HT-29 (cell line): ENCODE results near the gene NUDT3.

DNA sequence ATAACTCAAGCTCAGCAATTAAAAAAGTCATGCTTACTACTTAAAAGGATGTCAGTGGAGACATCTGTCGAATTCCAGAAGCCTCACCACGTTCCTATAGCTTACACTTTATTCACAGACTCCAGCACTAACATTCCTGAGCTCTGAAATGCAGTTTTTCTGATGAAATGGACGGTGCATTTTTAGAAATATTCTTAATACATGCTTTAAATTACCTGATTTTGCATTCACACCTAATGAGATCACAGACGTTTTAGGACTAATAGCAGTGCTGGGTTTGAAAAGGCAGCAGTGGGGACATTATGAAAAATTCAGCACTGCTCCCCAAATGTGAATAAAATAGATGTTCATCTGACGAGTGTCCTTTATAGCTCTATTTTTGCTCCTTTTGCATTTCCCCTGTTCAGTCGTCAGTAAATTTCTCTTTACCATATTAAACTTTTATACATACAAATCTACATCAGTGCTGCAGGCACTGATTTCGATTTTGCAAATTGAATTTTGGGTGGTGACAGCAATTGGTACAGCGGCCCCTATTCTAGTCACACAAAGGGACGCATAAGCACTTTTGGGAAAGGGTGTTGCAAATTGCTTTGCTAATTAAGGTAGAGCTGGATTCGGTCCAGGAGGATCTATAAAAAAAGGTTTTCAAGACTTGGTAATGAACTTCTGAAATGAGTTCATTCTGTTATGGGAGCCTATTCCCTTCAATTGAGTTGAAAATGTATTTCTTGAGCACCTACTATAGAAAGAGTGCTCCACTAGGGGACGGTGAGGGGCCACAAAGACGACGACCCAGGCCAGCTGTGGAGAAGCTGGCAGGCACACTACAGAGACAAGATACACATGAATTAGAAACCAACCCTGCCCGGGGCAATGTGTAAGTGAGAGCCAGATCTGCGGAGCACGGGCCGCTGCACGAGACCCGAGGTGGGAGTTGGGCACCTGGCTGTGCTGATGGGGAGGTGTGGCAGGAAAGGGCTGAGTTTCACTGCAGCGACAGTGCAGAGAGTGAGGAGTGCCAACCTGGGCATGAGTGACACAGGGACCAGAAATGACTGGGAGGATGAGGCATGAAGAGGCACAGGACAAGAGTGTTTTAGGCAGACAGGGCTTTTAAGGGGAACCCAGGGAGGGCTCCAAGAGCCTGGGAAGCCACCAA lies 5.5 kb downstream of the UQCC2 start:
- RAMPAGE, long total RNA, result no peak

DNA sequence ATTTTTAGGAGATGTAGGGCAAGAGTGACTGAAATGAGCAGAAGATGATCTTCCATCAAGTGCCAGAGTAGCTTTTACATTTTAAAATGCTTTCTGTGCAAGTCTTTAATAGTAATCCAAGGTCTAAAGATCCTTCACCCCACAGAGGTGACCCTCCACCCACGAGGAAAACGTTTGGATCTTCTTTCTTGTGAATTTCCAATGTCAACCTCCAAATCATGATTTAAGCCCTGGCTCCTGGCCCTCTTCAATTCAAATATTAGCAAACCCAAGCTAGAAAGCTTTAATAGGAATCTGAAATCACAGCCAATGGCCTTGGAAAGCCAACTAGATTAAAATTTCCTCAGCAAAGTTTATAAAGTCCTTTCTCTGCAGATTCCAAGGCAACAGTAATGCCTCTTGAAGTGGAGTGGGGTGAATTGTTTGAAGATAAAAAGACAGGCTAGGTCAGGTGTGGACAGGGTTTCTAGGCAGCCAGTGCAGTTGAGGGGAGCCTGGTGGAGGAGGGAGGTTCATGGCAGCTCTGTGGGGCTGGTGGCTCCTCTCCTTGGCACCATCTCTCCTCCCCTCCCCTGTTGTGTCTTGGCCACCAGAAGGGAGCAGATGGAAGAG lies 11.9 kb upstream of the UQCC2 start:
- RAMPAGE, long total RNA, result no peak

DNA sequence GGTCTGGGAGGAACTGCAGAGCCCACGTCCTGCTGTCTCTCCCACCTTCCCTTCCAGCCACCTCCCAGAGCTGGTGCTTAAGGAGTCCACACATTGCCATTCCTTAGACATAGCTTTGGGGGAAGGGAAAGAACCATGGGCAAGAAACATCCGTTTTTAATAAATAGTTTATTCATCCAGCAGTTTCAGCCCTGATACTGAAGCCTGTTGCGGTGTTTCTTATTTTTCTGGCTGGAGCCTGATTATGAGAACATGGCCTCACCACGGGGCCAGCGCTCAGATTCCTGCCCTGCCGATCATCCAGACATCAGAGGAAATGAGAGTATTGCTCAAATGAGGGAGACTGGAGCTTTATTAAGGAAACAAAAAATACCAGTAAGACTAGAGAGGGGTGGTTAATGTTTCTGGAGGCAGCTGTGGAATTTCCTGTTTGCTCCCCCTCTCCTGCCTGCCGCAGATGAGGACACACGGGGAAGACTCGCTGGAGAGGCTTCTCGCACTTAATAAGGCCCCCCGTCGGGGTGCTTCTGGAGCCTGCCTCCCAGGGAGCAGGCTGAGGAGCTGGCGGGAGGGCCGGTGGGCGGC lies 17.8 kb downstream of the LEMD2 start:
- RAMPAGE, long total RNA, result no peak

DNA sequence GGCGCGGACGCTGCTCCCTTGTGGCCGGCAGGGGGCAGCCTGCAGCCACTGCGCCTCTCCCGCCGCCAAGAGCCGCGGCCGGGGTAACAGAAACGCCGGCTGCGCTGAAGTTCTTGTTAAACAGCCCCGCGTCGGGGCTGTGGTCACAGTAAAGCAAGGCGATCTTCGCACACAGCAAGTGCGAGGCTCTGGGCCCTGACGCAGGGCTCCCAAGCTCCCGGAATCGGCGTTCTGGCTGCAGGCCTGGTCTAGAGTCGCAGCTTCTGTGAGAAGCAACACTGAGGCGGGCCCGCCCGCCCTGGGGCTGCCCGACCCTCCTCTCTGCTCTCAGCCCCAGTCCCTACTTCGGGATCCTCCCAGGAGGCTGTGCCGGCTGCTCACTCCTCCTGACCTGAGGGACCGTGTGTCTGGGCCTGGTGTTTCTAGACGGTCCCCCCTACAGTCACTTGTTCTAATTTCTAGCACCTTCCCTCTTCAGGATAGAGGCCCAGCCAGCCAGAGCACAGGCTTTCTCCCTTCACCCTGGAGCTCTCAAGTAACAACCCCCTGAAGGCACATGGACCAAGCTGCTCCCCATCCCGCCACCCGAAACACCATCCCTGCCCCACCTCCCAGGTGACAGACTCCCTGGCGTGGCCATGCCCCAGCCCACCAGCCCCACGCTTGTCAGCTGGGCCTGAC lies 17.1 kb downstream of the LEMD2 start:
- RAMPAGE, long total RNA, result no peak

DNA sequence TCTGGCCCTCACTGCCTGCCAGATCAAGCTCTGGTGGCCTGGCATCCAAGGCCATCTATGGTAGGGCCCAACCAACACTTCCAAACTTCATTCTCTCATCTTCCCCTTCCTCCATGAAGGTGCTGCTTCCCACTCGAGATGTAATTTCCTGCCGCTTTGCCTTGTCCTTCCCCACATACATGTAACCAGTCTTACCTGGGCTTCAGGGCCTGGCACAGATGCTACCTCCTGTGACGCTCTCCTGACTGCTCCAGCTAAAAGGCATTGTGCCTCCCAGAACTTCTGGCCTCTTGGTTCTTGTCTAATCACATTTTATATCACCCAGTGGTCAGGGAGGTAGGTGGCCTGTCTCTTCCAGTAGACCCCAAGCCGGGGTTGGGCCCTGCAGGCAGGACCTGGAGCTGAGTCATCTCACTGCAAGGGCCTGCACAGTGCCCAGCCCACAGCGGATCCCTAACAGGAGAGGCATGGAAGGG lies 6.5 kb downstream of the LEMD2 start:
- RAMPAGE, long total RNA, result no peak

DNA sequence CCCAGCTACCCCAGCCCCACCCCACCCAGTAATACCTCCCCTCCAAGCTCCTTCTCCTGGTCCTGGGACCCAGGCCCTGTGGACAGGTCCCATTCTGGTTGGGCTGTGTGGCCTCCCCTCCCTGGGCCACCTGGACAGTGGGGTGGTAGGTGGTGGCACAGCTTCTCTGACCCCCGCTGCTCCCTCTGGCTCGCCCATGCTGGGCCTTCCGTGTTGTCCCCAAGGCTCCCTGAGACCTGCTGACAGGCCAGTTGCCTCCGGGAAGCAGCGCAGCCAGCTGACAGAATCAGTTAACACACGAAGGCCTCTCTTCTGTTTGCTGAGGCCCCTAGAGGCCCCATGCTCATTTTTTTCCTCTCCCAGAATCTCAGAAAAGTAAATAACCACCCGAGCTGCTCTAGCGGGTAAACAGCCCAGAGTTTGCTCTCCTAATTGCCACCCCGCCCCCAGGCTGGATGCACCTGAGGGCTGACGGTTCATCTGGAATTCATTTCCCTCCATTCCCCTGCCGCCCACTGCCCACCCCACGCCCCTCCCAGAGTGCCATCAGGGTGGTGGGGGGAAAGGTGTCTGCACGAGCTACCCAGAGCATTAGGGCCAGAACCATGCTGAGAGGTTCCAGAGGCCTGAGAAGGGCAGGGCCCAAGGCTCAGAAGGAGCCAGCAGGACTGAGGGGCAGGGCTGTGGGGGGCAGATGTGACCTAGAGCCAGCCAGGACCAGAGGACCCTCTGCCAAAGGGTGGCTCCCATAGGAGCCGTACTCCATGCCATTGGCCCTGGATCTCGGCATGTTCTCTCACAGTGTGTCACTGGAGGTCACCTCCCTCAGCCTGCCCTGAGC lies 157.6 kb downstream of the GRM4 start:
- RAMPAGE, long total RNA, result no peak

DNA sequence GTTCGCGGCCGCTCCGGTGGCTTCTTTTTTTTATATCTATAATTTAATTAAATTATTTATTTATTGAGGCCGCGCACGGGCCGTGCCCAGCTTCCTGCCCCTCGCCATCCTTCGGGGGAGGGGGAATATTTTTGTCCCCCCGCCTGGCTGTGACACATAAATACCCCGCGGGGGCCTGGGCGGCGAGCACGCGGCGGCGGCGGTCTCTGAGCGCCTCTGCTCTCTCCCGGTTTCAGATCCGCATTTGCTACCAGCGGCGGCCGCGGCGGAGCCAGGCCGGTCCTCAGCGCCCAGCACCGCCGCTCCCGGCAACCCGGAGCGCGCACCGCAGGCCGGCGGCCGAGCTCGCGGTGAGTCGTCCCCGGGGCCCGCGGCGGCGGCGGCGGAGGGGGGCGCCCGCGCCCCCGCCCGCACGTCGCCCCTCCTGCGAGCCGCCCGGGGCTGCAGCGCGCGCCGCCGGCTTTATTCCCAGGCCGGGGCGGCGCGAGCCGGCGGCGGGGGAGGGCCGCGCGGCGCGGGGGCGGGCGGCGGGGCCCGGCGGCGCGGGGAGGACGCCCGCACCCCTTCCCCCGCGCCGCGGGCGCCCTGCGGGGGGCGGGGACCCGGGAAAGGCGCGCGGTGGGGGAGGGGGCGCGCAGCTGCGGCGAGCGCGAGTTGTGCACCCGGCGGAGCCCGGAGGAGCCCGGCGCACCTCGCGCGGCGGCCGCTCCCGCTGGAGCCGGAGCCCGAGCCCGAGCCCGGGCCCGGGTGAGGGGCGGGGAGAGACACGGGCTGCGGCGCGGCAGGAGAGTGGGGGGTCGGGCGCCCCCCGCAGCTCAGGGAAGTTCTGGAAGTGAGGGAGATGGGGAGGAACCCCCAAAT lies 525 bp downstream of the HMGA1 start:
- RAMPAGE, long total RNA, result no peak

DNA sequence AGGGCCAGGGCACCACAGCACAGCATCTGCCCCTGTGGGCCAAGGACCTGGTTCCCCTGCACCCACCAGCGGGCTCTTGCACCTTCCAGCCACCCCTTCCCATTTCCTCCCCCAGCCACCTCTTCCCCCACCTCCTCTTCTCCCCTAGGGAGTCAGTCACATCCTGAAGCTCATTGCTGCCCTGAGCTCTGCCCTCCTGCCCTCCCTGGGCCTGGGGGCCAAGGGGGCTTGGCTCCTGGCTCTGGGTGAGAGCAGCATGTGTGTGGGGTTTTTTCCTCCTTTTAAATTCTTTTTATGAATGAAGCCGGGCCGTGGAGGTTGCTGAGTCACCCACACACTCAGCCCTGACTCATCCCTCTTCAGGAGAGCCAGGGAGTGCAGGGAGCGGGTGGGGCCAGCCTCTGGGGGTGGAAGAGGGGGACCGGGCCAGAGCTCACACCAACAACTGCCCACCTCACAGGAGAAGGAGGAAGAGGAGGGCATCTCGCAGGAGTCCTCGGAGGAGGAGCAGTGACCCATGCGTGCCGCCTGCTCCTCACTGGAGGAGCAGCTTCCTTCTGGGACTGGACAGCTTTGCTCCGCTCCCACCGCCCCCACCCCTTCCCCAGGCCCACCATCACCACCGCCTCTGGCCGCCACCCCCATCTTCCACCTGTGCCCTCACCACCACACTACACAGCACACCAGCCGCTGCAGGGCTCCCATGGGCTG lies 4.3 kb downstream of the SMIM29 start:
- RAMPAGE, long total RNA, result no peak

GRCh38 chr6:34245082-34245416 lies 3.8 kb downstream of the SMIM29 start:
- RAMPAGE, long total RNA, result no peak

GRCh38 chr6:34245417-34246258 lies 3.2 kb downstream of the SMIM29 start:
- RAMPAGE, long total RNA, result no peak

- RAMPAGE, long total RNA, result no peak
Observed at GRCh38 chr6:34287627-34288324, 39.0 kb upstream of the SMIM29 start.

DNA sequence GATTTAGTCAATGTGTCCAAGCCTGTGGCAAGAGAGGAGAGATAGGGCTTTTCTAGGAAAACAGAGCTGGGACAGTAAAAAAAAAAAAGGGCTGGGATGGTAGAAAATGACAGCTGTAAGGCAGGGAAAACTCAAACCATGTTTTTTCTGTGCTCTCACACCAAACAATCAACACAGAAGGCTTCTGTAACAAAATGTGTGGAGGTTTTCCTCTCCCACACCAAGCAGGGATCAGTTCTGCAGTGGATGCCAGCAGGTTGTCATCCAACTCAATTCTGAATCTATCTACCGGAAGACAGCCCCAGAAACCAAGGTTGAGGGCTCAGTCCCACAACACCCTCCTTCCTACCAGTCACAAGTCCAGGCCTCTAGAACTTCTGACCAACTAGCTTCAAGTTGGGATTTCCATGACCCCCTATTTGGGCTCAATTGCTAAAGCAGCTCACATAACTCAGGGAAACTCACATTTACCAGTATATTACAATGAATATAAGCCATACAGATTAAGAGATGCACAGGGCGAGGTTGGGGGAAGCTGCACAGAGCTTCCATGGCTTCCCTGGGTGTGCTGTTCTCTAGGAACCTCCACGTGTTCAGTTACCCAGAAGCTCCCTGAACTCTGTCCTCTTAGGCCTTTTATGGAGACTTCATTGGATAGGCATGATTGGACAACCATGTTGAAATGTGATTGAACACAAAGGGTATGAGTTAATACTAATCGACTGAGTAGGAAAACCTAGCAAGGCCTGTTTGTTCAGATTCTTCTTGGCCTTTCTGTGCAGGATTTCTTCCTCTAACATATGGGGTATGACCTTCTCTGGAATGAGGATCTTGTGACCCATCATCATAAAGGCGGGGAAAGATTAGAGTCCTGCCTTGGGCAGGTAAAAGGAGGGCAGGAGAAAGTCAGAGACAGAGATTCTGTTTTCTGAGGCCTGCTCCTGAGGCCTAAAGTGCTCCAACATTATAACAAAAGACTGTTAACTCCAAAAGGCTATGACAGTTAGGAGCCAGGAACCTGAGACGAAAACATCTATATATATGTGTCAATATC lies 70.5 kb upstream of the SMIM29 start:
- RAMPAGE, long total RNA, result no peak

DNA sequence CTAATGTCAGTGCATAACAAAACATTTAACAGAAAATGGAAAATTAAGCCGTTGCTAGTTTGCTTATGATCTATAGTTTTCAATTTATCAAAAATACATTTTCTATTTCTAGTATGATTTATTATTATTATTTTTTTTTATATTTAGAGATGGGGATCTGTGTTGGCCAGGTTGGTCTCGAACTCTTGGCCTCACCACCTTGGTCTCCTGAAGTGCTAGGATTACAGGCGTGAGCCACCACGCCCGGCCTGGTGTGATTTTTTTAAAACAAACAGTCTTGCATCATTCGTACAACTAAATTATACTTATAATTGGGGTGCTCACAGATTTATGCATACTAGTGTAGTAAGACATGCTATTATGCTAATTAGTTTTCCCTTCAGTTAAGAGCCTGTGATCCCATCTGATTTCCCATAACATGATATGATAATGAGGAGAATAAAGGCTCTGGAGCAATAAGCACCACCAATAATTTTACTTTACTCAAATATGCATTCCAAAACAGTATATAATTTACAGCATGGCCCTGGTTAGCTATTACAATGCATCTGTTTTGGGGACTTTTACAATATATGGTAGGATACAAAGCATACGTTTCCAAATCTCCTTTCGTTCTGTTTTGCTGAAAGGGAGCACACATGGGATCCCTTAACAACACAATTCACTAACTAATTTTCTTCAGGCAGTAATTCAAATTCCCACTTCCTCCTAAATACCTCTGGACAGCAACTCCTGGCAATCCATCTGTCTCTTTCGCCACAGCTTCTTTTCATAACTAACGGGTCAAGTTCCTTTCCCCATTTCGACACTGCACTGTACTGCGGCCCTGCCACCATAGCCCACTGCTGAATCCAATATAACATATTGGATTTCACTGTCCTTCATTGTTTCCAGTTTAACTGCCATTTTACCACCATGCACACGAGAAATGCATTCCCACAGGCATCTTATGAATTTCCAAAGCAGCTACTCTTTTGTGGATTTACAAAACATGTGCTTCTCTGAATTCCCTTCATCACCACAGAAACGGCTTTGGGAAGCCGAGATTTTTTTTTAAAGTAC lies 1.7 kb downstream of the NUDT3 start:
- RAMPAGE, long total RNA, result no peak

GRCh38 chr6:34392520-34393307 lies at the start of gene NUDT3:
NUDT3 (minus strand) TSS chr6:34392669.
- RAMPAGE, long total RNA, result no peak

GRCh38 chr6:34485232-34485583 lies 19.3 kb downstream of the PACSIN1 start:
- RAMPAGE, long total RNA, result no peak

DNA sequence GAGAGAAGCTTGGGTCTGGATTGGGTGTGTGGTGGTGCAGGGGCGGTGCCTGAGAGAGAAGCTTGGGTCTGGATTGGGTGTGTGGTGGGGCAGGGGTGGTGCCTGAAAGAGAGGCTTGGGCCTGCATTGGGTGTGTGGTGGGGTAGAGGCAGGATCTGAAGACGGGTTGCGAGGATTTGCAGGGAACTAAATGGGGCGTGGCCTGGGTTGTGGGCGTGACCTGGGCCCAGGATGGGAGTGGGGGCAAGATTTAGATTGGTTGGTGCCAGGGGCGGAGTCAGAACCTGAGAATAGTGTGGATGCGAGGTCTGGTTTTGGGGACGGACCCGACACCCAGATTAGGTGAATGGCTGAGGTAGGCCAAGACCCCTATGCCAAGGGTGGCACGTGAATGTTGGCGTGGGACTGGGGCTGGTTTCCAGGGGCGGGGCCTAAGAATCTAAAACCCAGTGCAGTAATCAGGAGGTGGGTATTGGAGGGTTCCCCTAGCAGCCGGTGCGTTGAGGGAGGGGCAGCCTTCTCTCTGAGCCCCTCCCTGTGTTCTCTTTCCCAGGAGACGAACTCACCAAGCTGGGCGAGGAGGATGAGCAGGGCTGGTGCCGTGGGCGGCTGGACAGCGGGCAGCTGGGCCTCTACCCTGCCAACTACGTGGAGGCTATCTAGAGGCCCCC lies 24.1 kb downstream of the SPDEF start:
- RAMPAGE, long total RNA, result no peak

GRCh38 chr6:34544820-34545332 lies 11.3 kb downstream of the SPDEF start:
- RAMPAGE, long total RNA, result no peak

DNA sequence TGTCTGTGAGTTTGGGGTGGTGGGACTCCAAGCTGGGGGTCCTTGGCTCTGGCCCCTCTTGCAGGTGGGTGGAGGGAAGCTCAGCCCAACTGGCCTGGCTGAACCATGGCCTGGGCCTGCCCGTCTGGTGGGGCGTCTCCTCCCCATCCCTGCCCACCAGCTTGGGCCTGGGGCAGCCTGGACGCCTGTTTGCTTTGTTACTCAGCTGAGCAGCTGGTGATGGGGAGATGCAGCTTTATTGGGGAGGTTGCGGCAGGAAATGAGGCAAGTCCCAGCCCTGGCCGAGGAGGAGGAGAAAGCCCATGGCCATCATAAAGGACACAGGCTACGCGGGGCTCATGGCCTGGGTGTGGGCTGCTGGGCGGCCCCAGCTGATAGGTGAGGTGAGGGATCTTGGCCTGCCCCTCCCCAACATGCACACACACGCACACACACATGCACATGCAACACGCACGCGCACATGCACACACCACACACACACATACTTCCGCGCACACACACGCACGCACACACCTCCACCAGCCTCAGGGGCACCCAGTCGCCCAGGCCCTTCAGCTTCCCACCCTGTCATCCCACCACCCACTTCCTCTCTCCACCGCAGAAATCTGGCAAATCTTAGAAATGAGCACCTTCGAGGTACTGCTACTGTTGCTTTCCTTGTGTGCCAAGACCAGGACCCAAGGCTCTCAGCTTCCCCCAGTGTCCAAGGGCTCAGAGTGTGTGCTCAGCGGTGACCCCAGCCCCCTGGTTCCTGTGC lies 1.3 kb downstream of the SPDEF start:
- RAMPAGE, long total RNA, result no peak

DNA sequence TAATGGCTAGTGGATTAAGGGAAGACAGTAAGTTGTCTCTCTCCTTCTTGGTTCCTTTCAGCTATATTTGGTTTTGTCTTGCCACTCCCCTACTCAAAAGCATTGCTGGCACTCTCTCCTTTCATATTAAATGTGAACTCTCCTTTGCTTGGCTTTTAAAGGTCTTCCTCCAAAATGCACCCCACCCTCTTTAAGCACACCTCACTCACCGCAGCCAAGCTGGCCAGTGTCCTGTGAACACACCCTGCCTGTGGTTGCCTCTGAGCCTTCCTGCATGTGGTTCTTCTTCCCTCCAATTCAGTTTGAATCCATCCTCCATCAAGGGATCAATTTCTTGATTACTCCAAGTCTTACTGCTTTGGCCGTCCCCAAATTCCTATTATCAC lies 41.5 kb upstream of the SPDEF start:
- RAMPAGE, long total RNA, result no peak

DNA sequence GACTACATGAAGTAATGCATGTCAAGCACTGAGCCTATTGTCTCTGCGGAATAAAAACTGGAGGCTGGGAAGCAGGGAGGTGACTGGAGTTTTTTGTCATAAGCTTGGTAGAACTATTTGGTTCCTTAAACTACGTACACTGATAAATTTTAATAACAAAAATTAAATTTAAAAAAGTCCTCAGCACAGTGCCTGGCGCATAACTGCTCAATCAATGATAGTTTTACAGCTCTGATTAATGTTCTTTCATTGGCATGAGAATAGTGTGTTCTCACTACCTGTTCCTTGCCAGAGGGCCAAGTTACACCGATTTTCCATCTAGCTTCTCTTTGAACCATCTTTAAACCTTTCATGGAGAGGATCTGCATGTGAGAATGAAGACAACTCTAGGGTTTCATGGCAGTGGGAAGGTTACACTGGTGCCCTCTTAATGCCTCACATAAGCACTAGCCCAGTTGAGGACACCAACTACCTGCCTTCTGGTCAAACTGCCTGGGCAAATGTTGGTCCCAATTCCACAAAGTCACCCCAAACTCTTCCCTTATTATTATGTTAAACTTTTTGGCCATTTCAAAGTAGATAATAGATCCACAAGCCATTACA lies 45.0 kb upstream of the SPDEF start:
- RAMPAGE, long total RNA, result no peak